RPMI7951 (cell line): Measurements from ENCODE around the genes FOXN4, MYO1H and KCTD10.

DNA sequence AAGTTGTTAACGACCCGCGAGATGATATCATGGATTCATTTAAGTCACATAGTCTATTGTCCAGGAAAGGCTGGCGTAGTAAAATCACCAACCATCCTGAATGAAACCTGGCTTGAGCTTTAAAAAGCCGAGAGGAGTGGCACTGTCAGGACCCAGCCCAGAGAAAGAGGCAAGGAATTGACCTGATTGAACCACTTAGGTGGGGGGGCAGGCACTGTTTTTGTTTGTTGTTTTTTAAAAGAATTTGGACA is 1.4 kb downstream of the UNG start:
- RAMPAGE, long total RNA = no peak

DNA sequence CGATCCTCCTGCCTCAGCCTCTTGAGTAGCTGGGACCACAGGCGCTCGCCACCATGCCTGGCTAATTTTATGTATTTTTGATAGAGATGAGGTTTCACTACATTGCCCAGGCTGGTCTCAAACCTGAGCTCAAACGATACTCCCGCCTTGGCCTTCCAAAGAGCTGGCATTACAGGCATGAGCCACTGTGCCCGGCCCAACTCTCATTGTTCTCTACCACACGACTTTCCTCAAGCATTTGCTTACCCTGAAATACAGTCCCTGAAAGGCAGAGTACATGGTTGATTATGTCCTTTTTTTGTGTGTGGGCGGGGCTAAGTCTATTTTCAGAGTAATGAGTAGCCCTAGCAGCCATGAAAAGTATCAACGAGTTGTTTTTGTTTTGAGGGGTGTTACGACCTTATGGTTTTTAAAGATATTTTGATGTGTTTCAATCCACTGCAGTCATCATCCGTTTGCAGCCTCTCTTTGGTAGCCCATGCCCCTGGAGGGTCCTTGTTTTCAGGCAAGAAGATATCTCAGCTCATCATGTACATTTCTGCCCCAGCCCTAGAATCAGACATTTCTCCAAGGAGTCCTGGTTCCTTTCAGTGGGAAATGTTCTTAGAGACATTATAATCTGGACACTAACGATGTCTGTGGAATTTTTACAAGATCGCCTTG is 8.6 kb downstream of the ACACB start:
- RAMPAGE, long total RNA = no peak

- RAMPAGE, long total RNA = no peak
These were observed 13.9 kb downstream of the ACACB start for GRCh38 chr12:109130175-109130714.

- RAMPAGE, long total RNA = no peak
These were observed at the start of gene FOXN4 for GRCh38 chr12:109309166-109310238. Gene FOXN4 (minus strand): TSS chr12:109309284.

GRCh38 chr12:109347720-109348029 is at the start of gene MYO1H:
Gene MYO1H (plus strand): TSS chr12:109347900.
- RAMPAGE, long total RNA = no peak

GRCh38 chr12:109476409-109477544 is at the start of gene KCTD10:
Gene KCTD10 (minus strand): TSS chr12:109477300.
- RAMPAGE, long total RNA = no peak

- RAMPAGE, long total RNA = no peak
These were observed 28.3 kb downstream of the MMAB start for GRCh38 chr12:109545082-109545400.

DNA sequence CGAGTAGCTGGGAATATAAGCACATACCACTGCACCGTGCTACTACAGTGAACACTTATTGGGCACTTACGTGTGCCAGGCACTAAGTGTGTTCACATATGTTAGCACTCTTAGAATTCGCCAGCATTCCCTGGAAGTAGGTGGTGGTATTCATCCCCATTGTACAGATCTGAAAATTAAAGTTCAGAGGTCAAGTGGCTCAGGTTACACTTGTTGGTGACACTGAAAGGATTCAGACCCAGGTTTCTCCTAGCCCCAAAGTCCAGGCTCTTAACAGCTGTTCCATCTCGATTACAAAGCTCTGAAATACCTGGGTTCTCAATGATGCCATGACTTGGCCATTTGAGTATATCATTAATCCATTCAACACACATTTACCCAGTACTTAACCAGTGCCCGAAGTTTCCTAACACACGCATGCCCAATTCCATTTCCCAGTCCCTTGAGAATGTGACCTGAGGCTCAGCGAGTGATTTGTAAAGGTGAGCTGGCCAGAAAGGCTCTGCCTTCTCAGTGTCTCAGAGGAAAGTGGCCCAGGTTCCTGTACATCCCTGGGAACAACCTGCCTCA is 4.8 kb downstream of the MVK start:
- RAMPAGE, long total RNA = no peak

DNA sequence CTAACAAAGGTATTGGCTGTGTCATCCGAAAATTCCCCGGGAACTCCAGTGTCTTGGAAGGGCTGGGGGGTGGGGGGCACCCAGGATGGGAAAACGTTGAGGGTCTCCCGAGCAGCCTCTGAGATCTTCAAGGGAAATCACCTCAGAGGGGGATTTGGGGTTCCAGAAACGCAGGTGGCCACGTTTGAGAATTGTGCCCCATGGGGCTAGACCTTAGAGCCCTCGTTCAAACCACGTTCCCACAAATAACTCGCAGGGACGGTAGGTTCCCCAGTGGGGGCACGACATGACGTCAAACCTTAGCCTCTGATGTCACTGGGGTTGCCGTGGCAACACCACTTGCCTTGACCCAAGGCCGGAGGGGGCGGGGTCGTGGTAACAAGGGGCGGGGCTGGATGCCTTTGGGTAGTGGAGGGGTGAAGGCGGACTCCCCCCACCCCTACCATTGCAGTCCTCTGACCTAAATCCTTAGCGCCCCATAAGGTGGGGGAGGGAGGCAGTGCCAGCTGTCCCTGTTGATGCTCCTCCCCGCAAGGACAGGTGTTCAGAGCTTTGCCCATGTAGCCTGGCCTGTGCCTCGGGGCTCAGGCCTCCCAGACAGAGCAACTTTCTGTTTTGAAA is 1.6 kb downstream of the FAM222A start:
- RAMPAGE, long total RNA = no peak

DNA sequence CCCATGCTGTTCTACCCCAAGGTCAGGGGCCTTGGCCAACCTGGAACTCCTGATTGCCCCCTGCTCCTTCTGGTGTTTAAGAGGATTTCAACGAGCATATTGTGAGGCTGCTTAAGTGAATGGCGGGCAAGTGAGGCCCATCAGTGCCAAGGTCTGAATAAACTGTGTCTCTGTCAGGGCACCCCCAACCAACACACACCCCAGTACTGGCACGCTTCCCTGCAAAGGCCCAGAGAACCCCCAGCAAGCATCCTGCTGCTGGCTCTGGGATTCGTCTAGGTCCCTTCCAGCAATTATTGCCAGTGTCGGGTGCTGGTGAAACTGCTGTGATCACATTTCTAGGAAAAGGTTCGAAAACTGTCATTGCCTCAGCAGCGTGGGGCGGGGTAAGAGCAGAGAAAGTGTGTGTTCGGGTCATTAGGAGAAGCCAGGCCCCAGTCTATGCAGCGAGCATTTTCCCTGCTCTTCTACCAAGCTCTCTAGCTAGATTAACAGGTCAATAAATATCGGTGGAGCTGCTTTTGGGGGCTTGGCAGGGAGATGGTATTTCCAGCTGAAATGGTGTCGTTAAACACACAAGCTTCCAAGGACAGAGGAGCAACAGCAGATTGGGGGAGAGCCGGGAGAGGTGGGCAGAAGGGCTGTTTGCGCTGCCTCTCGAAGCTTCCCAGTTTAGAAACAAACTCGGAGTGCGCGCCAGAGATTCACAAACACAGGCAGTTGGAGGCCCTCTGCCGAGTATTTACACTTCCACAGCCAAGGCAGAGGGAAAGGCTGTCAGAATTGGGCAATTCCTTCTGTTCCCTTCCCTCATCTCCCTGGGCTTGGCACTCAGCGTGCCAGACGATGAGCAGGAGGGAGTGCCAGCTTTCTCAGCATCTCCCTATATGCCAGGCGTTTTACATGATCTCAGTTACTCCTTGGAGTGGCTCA is 2.6 kb downstream of the FAM222A start:
- RAMPAGE, long total RNA = no peak

DNA sequence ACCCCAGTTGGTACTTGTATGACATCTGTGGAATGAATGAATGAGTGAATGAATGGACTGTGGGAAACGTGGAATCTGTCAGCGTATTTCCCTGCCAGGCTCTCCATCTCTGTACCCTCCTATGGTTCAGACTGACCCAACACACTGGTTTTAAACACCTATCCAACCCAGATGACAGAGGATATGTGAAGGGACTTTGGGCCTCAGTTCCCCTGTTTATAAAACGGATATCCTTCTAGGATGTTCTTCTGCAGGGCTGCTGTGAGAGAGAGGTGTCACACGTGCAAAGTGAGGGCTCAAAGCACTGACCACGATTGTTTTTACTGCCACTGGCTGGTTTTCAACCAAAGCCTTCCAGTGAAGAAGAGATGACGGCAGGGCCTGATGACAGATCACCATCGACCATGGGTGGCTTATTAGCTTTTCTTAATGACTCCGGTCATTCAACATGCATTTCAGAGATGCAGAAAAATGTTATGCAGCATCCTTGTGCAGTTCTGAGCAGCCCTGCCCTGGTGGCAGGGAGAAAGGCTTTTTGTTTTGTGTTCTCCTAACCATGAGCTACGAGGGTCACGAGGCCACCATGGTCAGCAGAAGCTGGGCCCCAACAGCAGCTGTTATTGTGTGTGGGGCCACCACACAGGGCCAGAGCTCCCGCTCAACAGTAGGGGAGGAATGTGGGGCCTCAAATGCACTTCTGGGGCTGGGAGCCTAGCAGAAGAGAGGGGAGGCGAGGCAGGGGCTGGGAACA is 16.7 kb downstream of the GLTP start:
- RAMPAGE, long total RNA = no peak

DNA sequence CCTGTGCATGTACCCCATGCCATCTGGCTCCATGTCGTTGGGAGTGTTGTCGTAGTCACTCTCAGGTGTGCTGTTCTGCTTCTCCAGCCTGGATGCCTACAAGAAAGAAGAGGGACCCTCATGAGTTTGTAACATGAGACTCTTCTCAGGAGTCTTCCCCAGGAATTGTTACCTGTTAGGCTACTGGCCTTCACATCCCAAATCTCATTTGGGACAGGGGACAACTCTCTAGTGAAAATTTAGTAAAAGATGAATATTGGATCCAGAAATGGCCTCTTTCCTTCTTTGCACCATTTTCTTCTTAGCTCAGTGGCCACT is 39.0 kb downstream of the TCHP start:
- RAMPAGE, long total RNA = no peak

DNA sequence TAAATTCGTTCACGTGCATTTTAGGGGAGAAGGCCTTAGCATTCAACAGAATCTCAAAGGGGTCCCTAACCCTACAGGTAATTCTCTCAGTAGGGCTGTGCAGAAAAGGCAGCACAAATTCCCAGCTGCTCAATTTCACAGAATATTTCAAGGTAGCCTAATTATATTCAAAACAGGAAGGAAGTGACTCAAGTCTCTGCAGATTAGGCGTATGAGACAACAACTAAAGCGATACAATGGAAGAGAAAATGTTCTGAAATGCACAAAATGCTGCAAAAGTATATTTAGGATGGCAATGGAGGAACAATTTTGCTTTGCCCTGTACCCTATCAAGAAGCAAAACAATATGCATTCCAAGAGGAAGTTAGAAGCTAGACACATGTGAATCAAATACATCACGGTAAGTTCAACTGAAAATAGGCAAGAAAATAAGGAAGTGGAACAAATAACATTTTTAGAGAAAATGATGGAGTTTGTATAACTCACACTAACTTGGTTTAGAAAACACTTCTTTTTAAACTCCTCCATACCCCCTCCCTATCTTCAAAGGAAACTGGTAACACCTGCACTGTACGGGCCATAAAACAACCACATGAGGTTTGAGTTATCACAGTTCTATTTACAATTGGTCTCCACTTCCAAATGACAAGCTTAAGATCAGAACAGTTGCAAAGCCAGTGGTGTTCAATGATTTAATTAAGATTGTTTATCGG is 1.6 kb downstream of the GIT2 start:
- RAMPAGE, long total RNA = no peak

DNA sequence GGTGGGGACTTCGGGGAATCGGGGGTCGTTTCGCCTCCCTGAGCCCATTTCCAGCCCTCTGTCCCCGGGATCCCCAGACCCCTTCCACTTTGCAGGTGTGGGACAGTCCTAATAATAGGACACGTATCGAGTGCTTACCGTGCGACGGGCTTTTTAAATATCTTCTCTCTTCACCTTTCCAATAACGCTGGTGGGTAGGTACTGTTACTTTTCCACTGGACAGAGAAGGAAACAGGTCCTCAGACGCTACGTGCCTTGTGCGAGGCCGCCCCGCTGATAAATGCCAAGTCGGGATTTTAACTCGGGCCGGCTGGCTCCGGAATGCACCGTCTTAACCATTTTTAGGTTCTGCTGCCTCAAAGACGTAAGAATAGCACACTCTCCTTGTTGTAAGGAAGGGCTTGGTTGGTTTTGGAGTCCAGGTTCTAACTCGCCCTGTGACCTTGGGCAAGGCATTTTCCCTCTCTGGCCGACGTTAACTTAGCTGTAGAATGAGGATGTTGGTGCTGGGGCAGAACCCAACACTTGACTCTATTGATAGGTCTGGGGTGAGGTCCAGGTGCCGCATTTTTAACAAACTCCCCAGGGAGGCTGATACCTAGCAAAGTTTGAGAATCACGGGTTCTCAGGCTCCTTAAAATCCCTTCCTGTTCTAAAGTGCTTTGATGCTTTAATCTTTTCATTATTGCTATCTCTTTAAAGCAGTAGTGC is 739 bp downstream of the ANKRD13A start:
- RAMPAGE, long total RNA = no peak

GRCh38 chr12:110018249-110018557 is 19.0 kb downstream of the ANKRD13A start:
- RAMPAGE, long total RNA = no peak

- RAMPAGE, long total RNA = no peak
These were observed 14.6 kb downstream of the C12orf76 start for GRCh38 chr12:110033721-110034131.

- RAMPAGE, long total RNA = no peak
These were observed 6.0 kb downstream of the C12orf76 start for GRCh38 chr12:110042211-110042748.

DNA sequence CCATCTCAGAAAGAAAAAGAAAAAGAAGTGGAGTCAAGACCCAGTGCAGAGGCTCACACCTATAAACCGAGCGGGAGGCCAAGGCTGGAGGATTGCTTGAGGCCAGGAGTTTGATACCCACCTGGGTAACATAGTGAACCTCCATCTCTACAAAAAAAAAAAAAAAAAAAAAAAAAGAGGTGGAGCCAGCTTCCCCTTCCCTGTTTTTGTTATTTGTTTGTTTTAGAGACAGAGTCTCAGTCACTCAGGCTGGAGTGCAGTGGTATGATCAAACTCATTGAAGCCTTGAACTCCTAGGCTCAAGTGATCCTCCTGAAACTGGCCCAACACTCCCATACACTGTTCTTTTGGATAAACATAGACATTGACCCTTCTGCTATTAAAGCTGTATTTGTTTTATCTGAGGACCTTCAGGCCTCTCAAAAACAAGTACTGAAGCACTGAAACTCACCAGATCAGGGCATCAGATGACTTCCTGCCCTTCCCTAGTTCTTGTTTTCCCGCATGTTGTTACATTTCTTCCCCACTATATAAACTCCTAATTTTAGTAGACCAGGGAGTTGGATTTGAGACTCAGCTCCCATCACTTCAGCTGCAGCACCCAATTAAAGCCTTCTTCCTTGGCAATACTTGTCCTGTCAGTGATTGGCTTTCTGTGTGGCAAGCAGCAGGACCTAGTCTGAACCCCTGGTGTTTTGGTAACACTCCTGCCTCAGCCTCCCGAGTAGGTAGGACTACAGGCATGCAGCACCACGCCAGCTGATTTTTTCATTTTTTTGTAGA is 12.7 kb upstream of the IFT81 start:
- RAMPAGE, long total RNA = no peak

- RAMPAGE, long total RNA = no peak
These were observed 1.0 kb downstream of the ATP2A2 start for GRCh38 chr12:110282056-110282519.

- RAMPAGE, long total RNA = no peak
These were observed 27.1 kb downstream of the ATP2A2 start for GRCh38 chr12:110308122-110308496.